ENCODE results near the genes RNF5, HLA-DRA, HLA-DQA2, TAP1, SLC39A7 and RING1.

- PRO-cap = no peak
Observed at GRCh38 chr6:31947000-31947971, 1.4 kb downstream of the CFB start.

DNA sequence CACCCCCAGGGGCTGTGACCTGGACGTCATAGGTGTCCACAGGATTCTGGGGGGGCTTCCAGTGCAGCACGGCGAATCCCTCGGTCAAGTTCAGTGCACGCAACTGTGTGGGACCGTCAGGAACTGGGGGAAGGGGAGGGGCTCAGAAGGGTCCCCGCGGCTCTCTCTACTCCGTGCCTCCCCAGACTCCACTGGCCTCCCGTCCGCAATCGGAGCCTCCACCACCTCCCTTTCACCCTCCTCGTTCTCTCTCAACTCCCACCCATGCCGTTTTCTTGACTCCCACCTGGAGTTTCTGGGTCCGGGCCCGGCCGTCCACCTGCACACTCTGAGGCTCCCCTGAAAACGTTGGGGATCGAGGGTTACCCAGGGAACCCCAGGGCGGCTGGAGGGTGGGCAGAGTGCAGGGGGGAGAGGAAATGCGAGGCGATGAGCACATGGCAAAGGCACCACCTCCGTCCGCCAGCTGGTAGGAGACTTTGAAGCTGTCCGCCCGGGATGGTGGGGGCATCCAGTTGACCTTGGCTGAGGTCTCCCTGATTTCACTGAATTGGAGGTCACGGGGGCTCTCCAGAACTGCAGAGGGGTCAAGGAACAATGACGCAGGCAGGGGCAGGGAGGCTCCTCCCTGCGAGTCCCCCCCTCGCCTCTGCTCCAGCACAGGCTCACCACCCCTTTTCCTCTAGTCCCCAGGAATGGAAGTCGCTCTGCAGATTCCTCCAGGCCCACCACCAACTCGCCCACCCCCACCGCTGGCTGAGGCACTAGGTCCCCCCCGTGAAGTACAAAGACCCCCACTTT, 3.7 kb upstream of the C4B start:
- PRO-cap = no peak

- PRO-cap = no peak
Observed at GRCh38 chr6:32111086-32112148, 2.3 kb upstream of the TNXB start.

- PRO-cap = no peak
Observed at GRCh38 chr6:32113520-32114443, 4.6 kb upstream of the TNXB start.

GRCh38 chr6:32129242-32129684, 825 bp downstream of the FKBPL start:
- PRO-cap = no peak

DNA sequence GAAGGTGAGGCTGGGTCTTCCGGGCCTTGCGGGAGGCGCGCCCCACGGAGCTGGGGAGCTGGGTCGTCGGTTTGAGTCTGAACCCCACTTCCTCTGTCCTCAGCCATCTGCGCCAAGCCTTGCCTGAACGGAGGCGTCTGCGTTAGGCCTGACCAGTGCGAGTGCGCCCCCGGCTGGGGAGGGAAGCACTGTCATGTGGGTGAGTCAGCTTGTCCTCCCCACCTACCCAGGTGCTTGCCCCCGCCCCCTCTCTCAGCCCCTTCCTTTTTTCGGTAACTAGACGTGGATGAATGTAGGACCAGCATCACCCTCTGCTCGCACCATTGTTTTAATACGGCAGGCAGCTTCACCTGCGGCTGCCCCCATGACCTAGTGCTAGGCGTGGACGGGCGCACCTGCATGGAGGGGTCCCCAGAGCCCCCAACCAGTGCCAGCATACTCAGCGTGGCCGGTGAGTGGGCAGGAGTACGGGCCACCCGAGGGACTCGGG, 2.5 kb downstream of the EGFL8 start:
- PRO-cap = no peak

DNA sequence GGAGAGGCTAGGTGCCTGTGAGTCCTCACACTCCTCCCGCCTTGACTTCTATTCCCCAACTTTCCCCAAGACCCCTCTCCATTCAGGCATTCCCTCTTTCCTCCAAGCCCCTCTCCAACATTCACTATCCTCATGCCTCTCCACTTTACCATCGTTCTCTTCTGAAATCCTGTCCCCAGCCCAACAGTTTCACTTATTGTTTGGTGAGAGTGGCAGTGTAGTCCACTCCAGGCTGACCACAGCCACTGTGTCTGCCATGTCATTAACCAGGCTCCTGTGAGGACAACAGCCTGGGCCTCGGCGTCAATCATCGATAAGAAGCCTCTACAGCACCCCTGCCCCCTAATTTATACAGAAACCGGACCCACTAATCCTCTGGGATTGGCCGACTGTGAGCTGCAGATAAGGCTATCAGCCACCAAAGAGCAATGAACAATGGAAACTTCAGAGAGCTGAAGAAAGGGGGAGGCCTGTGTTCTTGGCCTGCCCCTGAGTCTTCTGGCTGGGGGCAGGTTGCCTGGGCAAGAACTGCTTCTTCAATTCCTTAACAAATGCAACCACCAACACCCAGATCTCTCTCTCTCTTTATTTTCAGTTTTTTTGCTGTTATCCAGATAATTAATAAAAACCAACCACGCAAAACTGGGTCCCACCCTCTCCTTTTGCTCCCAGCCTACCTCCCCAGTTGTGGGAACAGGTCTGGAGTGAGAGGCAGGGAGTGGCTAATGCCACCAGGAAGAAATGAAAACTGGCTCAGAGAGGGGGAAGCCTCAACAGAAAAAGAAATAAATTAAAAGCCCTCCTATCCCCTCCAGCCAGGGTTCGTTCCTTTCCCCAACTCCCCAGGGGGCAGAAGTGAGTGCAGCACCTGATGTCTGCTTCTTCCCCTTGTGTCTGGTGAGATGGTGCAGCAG, 3.5 kb downstream of the EGFL8 start:
- PRO-cap = no peak

GRCh38 chr6:32178342-32179137, at the start of gene RNF5:
Gene RNF5, plus strand, starts transcription at chr6:32178405.
- PRO-cap = bidirectional peak, plus-strand start at chr6:32178497, minus-strand start at chr6:32178237; unidirectional peak, plus-strand start at chr6:32178724

DNA sequence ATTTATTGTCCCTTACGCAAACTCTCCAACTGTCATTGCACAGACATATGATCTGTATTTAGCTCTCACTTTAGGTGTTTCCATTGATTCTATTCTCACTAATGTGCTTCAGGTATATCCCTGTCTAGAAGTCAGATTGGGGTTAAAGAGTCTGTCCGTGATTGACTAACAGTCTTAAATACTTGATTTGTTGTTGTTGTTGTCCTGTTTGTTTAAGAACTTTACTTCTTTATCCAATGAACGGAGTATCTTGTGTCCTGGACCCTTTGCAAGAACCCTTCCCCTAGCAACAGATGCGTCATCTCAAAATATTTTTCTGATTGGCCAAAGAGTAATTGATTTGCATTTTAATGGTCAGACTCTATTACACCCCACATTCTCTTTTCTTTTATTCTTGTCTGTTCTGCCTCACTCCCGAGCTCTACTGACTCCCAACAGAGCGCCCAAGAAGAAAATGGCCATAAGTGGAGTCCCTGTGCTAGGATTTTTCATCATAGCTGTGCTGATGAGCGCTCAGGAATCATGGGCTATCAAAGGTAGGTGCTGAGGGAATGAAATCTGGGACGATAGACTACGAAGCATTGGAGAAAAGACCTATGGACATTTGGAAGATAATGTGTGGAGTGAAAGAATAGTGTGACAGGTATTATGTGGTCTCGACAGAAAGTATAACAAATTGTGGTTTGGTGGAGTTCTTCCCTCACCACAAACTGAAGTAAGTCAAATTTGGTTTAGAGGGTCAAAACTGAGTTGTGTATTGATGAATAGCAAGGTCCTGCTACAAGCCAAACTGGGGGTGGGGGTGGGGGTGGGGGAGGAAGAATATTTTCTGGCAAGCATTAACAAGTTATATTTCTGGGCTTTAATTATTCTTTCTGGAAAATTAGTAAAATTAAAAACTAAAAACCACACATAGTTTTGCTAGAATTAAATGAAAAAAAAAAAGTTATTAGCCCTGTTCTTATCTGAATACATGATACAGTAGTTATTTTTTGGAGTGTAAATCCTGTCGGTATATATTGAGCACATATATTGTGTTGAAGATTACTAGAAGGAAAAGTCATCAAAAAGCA, at the start of gene HLA-DRA:
HLA-DRA (plus strand) TSS at position 391 of the 1,073 bp plus-strand sequence.
- PRO-cap = bidirectional peak, plus-strand start at position 391 of the sequence, minus-strand start at position 273 of the sequence

GRCh38 chr6:32473398-32474127, 33.9 kb downstream of the HLA-DRA start:
- PRO-cap = bidirectional peak, plus-strand start at chr6:32473816, minus-strand start at chr6:32473582

DNA sequence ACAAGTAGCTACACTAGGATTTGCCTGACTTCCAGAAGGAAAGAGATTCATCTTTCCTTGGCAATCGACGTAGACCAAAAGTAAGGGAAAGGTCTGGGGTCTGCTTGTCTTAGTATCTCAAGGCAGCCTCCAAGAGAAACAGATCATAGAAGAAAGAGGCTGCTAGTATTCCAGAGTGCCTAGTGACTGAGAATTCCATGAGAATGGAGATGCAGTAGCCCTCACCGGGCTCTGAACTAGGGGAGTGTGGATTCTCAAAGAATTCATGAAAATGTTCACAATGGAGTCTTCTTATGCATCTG, 23.4 kb upstream of the HLA-DQA2 start:
- PRO-cap = no peak

- PRO-cap = no peak
Observed at GRCh38 chr6:32740976-32741711, at the start of gene HLA-DQA2. Gene HLA-DQA2, plus strand, starts transcription at chr6:32741391.

DNA sequence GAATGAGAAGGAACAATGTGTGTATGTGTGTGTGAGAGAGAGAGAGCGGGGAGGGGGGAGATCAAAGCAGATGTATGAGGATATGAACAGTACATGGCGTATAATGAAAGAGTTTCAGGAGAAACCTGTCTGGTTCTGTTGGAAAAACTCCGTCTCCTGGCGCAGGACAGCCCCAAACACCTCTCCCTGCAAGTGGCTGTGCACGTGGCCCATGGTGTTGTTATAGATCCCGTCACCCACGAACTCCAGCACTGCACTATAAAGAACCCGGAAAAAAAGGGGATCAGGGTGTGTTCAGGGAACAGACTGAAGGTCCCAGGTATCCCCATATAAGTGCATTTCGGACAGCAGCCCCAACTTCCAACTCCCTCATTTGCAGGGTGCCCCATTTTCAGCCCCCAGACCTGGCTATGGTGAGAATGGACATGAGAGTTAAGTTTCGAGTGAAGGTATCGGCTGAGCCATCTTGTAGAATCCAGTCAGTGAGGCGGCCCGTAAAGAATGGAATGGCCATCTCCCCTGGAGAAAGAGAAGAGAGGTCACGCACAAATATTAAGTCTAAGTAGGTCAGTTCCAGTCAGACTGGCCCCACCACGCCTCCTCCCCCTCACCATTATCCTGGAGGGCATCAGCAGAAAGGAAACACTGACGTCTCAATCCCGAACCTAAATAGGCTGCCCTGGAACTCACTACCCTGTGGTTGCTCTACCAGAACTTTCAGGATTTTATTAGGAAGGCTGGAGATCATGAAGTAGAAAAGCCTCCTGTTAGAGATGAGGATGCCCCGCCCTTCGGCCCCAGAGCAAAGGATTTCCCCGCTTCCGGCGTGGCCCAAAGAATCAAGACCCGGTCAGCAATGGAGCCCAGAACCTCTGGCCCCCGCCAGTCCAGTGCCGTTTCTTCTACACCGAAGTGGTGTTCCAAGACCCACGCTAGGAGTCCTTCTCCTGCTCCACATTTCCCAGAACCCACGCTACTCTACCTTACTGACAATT, 1.2 kb downstream of the TAP1 start:
- PRO-cap = no peak

GRCh38 chr6:32853368-32854324, at the start of gene TAP1:
Gene TAP1, minus strand, starts transcription at chr6:32853704.
- PRO-cap = bidirectional peak, plus-strand start at chr6:32854192, minus-strand start at chr6:32853679

GRCh38 chr6:32940085-32940476, 747 bp downstream of the HLA-DMB start:
- PRO-cap = no peak

DNA sequence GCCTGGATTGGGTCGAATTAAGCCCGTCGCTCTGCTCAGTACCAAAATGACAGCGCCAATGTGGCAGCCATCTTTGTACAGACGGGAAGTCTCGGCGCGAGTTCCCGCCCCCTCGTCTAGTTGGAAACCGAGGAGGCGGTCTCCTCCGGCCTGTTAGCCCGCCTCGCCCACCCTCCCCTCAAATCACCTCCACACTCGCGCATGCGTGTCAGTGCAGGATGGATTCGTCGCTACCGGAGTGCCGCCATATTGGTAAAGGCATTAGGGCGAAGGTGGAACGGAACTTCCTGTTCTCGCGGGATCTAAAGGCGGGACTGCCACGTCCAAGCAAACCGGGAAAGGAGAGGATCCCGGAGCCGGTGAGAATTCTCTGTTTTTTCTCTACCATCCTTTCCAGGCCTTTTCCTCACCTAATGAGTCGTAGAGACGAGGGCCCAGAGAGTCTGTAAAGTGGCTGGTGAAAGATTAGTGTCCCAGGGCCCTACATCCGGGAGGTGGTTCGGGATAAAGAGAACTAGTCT, at the start of gene SLC39A7:
SLC39A7 (plus strand) TSS at position 288 of the 521 bp plus-strand sequence.
- PRO-cap = bidirectional peak, plus-strand start outside the sequence, minus-strand start at position 83 of the sequence

DNA sequence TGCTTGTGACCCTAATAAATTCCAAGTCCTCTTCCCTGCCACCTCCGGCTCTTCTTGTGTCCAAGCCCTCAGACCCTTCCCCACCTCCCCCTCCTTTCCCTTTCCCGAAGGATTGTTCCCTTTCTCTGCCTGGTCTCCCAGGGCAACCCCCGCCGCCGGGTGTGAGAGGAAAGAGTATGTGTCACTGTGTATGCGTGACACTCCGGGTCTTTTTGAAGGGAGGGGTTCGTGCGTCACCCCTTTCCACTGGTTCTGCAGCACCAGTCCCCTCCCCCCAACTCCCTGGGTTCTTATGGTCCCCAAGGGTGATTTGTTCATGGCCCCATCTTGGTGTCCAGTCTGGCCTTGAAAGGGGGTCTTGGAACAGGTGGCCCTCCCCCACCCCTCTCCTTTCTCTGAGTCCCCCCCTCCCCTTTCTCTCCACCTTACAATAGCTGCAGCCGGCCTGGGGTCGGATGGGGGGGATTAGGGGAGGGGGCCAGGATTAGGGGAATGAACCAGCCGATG, 1.5 kb upstream of the RING1 start:
- PRO-cap = no peak

DNA sequence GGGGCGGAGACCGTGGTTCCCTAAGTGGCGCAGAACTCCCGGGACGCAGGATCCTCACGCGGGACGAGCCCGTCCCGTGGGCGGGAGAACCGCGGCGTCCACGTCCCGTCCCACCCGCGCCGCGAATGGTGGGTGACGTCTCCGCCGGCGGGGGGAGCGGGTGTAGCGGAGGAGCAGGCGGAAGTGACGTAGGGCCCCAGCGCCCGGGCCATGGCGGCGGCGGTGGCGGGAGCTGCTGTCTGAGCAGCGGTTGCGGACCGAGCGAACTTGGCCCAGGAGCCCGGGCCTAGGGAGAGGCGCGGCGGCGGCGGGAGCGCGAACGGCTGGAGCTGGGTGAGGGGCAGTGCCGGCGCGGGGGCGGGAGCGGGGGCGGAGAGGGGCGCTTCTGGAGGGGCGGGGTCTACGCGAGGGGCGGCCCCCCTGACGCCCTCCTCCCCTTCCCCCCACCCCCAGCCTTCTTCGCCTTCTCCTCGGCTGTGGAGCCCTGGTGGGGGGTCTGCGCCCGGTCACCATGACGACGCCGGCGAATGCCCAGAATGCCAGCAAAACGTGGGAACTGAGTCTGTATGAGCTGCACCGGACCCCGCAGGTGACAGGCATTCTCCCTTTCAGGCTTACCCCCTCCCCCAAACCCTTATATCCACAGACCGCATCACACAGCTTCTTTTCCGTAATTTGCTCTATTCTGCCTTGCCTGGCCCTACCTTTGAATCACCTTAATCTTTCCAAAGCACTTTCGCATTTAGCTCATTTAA, at the start of gene RING1:
RING1 (plus strand) TSS at position 189 of the 755 bp plus-strand sequence.
- PRO-cap = bidirectional peak, plus-strand start at position 189 of the sequence, minus-strand start at position 127 of the sequence

DNA sequence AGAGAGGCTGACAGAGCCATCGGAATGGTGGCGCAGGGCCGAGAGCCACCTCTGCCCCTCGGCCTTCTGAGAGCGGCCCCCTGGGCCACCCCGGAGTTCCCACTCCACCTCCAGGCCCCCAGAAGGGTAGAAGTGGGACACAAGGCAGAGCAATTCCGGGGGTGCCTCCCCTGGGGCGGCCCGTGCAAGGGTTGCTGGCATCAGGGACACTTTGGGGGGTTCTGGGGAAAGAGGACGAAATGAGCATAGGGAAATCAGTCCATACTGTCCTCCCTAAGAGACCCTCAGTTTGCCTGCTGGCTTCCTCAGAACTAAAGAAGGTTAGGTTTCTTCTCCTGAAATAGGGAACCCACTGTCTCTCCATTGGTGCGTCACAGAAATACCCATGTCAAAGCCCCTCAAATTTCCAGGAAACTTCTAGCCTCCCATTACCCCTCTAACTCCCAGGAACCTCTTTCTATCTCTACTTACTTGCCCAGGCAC, 5.7 kb upstream of the RGL2 start:
- PRO-cap = no peak

- PRO-cap = no peak
Observed at GRCh38 chr6:33375948-33376275, 15.7 kb upstream of the KIFC1 start.